Skeletal muscle cell (primary cell): Measurements from ENCODE around the genes SLC6A19 and SLC6A3.

DNA sequence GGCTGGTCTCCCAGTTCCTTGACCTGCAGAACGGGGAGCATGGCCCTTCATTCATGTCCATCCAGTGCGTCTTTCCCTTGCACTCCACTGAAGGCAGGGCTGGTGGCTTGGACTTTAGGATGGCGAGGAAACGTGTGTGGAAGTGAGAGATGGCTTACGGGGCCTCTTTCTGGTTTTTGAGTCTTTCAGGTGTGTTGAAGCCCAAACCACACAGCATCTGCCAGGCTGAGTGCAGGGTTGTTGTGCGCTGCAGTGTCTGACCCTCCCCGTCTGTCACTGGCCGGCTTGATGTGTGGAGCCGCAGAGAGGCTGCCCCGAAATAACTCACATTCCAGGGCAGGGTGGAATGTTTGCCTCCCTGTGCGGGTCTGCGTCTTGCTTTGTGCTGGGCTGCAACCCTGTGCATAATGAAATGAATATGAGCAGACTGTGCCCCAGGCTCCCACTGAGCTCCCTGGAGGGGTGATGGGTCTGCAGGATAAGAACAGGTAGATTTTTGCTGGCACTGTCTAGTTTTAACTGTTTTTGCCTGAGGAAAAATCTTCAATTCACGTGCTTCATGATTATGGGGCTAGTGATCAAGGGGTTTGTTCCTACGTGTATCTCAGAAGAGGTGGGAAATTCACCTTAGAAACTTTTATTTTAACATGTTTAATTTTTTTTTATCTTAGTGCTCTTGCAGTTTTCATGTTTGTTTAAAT is 9.8 kb upstream of the PLEKHG4B start:
- RRBS: no CpG with 5 or more reads among the region's 14 CpGs

GRCh38 chr5:205346-206253 is 12.4 kb downstream of the CCDC127 start:
- RRBS: 96% methylated on average over 1 of the region's 28 CpGs

DNA sequence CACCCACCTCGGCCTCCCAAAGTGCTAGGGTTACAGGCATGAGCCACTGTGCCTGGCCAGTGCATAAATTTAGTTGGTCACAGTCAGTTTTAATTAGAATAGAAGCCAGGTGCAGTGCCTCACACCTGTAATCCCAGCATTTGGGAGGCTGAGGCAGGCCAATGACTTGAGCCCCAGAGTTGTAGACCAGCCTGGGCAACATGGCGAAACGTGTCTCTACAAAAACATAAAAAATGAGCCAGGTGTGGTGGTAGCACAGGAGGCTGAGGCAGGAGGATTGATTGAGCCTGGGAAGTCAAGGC is 17.8 kb upstream of the PDCD6 start:
- RRBS: no CpG with 5 or more reads among the region's 3 CpGs

DNA sequence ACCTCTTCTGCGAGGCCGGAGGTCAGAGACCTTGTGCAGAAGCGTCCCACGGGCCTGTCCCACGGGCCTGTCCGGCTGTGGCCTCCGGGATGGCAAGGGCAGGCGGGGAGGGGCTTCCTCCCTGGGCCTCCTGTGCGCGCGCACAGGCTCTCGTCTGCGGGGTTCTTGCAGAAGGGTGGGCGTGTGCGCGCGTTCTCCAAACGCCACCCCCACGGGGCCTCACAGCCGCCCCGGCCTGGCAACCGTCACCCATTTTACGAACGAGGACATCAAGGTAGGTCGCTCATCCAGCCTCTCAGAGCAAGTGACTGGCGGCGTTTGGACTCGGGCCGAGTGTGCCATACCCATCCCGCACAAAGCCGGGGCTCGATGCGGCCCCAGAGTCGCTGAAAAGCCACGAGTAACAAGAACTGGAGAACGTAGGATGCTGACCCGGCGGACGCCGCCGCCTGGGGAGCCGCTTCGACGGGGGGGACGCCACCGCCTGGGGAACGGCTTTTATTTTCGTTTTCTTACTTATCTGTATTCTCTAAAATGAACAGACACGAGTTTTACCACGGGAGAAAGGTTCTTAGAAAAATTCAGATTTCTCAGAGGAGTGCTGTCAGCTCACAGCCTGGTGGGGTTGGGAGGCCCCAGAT is 995 bp downstream of the AHRR start:
- RRBS: 28% methylated on average over 11 of the region's 50 CpGs

DNA sequence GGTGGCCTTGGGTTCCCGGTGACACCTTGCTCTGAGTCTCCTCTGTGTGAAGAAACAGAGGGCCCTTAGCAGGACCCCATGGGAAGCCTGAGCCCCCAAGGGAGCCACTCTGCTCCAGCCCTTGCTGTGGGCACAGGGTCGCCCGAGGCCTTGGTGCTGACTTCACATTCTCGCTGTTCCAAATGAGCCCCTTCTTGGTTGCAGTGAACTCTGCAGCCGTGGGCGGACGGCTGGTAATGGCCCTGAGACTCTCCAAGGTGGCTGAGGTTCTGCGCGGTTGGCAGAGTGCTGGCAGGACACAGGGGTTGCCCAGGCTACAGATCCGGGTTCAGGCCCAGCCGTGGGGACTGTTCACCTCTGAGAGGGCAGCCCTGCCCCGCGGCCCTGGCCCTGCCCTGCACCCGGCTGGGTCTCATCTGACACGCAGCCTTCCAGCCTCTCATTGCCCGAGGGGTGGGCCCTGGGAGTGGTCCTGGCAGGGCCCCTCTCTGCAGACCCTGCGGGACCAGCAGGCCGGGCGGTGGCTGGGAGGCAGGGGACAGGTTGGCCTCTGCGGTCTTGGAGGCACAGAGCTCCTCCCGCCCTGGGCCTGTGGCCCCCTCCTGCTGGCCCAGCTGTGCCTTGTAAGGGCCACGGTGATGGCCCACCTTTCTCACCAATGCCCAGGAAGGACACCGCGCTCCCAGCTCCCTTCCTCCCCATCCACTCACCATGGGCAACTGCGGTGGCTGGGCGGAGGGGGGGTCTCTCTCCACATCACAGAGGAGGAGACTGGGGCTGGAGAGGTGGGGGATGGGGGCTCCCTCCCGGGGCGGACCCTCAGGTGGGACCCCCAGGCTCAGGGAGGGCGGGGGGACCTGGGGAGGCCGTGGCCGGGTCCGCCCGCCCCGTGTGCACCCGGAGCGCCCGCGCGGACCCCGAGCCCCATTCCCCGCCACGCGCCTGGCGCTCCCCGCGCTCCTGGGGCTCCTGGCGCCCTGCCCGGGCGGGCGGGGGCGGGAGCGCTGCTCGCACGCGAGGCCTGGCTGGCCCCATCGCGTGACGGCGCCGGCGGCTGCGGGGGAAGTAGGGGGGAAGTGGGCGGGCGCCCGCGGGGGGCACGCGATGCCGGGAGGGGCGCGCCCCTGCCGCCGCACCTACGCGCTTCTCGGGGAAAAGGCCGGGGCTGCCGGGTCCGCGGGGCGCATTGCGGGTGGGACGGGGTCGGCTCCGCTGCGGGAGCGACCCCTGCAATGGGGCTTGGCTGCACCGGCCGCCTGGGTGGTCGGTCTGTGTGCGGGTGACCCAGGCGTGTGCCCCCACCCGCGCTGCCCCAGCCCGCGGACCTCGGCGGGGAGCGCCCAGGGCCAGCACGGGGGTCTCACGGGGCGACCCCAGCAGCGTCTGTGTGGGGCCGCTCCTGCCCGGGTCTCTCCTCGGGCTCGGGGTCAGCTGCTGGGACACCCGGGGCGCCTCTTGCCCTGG is 51.9 kb downstream of the AHRR start:
- RRBS: 6% methylated on average over 63 of the region's 109 CpGs

GRCh38 chr5:530062-530457 is 5.8 kb upstream of the SLC9A3 start:
- RRBS: no CpG with 5 or more reads among the region's 4 CpGs

GRCh38 chr5:548104-548728 is 24.0 kb upstream of the SLC9A3 start:
- RRBS: no CpG with 5 or more reads among the region's 15 CpGs

GRCh38 chr5:663545-664216 is 29.5 kb downstream of the TPPP start:
- RRBS: no CpG with 5 or more reads among the region's 26 CpGs

GRCh38 chr5:835848-836410 is 14.9 kb downstream of the ZDHHC11 start:
- RRBS: no CpG with 5 or more reads among the region's 10 CpGs

DNA sequence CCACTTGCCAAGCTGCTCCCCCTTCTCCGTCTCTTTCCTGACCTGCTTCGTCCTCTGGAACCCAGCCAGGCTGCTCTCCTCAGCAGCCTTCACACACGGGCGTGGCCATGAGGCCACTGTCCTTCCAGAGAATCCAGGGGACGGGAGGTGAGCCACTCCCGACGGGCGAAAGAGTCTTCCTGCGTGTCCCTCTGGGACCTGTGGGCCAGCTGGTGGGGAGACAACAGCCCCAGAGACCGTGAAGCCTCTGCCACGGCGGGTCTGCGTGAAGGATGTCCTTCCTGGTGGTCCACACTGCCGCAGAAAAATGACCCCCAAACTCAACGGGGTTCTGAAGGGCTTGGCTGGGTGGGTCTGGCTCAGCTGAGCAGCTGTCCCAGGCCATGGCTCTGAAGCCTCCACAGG is 47.5 kb upstream of the NKD2 start:
- RRBS: no CpG with 5 or more reads among the region's 15 CpGs

- RRBS: no CpG with 5 or more reads among the region's 15 CpGs
Observed at GRCh38 chr5:1050628-1051204, 42.1 kb downstream of the NKD2 start.

- RRBS: no CpG with 5 or more reads among the region's 25 CpGs
Observed at GRCh38 chr5:1082167-1082675, 29.6 kb downstream of the SLC12A7 start.

DNA sequence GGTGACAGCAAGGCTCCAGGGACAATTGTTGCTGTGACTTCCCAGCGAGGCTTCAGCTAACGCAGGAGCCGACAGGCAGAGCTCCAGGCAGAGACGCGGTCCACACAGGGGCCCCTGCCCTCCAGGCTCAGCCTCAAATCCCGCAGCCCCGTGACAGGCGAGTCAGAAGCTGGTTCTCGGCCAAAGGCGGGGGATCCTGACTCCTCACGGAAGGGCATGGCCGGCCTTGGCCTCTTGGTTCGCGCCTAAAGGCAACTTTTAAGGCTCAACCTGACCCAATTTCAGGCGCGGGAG is 21.3 kb downstream of the SLC12A7 start:
- RRBS: no CpG with 5 or more reads among the region's 16 CpGs

DNA sequence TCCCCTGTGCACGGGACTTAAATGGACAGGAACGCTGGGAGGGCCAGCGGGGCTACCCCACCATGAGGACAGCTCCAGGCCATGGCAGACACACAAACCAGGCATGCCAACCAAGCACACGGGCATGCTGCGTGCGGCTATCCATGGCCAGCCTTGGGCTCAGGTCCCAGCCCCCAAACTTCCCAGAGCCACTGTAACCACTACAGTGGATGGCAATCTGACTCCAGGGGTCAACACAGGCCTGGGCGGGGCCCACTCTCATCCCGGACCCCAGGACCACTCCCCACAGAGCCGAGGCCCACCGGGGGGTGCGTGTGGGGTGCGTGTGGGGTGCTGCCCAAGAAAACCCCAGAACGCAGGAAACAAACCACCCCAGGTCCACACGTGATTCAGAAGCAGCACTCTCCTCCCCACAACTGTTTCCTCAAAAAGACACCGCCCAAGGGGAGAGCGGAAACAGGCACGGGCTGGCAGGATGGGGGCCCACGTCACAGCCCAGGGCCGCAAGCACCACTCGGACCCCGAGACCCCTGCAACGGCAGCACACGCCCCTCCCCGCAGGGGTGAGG is 7.4 kb downstream of the SLC12A7 start:
- RRBS: no CpG with 5 or more reads among the region's 24 CpGs

DNA sequence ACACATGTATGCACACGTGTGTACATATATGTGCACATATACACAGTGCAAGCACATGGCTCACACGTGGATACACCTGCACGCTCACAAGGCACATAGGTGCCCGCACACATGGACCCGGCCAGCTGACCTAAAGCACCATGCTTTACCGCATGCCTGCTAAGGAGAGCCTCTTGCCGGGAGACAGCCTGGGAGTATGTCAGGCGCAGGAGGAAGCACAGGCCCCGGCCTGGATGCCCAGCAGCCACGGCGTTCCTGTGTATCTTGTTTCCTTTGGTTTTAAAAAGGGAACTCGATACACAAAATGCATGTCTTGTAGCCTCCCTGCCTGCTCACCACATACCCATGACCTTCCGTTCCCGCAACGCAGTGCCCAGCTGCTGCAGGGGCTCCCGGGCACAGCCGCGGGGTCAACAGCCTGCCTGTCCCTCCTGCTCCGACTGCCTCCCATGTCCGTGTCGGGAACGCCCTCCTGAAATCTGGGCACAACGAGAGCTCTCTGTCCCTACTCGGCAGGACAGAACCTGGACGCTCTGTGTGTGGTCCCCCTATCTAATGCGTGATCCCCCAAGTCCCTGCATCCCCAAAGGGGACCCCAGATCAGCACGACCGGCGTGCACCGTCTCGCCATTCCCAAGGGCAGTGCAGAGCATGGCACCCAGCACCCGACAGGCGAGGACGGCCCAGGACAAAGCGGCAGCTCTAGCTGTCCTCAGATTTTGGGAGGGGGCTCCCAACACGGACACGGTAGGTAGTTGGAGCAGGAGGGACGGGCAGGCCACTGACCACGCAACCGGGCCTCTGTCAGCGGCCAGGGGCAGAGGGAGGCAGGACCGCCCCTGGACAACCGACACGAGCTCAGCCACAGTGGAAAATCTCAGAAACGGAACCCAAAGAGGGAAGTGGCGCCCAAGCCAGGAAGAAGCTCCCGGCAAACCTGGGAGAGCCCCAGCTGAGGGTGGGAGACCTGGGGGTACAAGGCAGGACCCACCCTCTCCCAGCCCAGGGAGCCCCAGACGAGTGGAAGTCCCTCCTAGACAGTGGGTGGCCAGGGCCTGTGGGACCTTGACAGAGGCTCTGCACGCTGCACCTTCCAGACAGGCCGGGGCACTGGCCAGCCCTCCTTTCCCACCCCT is 3.4 kb downstream of the SLC12A7 start:
- RRBS: 66% methylated on average over 5 of the region's 50 CpGs

DNA sequence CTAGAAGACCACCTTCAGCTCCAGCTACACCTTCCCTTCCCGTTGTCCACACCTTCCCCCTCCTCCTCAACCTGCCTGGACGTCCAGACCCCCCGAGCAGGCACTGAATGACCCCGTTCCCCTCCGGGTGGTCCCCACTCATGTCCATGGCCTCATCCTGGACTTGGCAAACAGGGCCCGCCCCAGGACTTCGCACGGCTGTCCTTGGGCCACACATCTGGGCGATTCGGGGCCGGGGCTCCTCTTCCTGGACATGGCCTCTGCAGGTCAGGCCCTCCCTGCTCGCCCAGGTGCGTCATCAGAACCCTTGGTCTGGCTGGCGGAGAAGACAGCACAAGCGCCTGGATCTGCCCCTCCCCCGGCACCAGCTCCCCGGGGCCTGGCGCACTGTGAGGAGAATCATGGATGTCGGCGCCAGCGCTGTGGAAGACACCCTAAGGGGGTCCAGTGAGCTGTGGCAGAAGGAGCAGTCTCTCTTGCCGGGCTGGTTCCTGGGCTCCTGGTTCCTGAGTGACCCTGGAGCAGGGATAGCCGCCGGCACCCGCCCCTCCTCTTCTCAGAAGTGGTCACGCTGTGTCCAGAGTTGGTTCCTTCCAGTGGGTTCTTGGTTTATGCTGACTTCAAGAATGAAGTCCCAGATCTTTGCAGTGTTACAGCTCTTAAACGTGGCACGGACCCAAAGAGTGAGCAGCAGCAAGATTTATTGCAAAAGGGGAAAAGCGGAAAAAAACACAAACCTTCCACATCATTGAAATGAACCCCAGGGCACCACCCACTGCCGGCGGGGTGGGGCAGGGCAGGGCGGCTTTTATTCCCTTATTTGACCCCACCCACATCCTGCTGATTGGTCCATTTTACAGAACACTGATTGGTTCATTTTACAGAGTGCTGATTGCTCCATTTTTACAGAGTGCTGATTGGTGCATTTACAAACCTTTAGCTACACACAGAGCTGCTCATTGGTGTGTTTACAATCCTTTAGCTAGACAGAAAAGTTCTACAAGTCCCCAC is 25.9 kb upstream of the SLC12A7 start:
- RRBS: 90% methylated on average over 3 of the region's 32 CpGs

- RRBS: 57% methylated on average over 17 of the region's 46 CpGs
Observed at GRCh38 chr5:1201287-1201939, at the start of gene SLC6A19. Gene SLC6A19, plus strand, starts transcription at chr5:1201595.

GRCh38 chr5:1344021-1344692 is 742 bp downstream of the CLPTM1L start:
- RRBS: under 1% methylated on average over 4 of the region's 33 CpGs

DNA sequence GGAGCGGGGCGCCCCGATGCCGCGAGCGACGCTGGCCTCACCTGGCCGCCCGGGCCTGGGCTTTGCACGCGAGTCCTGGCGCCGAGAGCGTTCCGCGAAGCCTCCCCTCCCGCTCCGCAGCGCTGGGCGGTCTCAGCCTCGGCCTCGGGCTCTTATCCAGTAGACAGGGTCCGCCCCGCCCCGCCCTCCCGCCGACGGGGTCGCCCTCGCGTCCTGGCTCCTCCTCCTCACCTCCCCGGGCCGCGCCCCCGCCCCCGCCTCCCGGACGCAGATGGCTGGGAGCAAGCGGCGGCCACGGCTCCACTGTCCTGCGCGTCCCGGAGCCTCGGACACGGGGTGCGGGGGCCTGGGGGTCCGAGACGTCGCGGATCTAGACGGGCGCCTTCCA is at the start of gene SLC6A3:
Gene SLC6A3 (minus strand): TSS at position 134 of the 388 bp plus-strand sequence.
- RRBS: 3% methylated on average over 14 of the region's 53 CpGs

- RRBS: no CpG with 5 or more reads among the region's 12 CpGs
Observed at GRCh38 chr5:1473704-1474153, 28.5 kb upstream of the SLC6A3 start.